ENCODE measurements around a stretch of chr21.

- PRO-cap, result no peak
Measured at GRCh38 chr21:46666944-46667735, 31.7 kb downstream of the PRMT2 start.

All from colonic mucosa (tissue), 1 donor.